ENCODE measurements around the gene AKAP1.

DNA sequence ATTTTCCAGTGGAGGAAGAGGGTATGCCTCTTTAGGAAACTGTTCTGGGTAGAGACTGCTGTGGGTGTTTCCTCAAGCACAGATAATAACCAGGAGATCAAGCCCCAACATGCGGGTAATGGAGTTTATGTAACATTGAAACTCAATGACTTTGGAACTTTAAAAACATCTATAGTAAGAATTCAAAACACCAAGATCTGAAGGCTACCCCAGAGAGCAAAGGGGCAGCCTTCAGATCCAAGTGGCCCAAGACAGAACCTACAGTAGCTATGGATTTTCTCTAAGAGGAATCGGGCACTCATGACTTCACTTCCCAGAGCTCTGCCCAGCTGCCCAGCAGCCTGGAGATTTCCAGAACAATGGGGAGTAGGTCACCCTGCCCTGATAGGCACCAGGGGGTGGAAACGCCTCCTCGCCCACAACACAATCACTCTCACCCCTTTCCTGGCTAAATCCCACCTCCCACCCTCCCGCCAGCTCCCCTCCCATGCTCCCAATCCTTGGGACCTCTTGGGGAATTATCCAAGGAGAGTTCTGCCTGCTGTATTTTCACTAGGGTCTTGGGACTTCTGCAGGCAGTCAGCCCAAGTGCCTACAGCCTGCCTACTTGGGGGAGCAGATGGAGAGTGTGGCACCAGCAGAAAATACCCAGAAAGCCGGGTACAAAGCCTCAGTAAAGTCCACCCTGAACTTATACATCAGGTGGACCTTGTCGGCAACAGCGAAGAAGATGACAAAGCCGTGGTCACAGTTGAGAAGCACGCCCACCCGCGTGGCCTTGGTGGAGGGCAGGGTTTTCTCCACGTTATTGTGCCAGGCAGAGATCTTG is 22.5 kb downstream of the TRIM25 start:
- PRO-cap = no peak
CAGE:
- cytosol, long polyA plus RNA = no peak
- long polyA plus RNA = no peak
- nucleus, long polyA plus RNA = no peak

DNA sequence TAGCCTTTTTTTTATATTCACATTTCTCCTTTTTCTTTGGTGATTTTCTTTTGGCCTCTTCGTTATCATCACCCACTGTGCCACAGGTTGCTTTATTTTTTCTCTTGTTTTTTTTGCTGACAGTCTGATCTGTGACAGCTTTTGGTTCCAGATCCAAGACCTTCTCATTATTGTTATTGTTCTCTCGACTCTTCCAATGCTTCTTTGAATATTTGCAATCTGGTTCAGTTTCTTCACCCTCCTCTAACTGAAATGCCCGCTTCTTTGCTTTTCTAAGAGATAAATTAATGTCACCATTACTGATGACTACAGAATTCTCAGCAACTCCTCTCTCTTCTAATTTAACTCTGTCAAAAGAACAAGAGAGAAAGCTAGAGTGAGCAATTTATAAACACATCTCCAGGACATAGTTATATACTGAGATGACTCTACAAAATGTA is 10.2 kb downstream of the COIL start:
- PRO-cap = no peak
CAGE:
- cytosol, long polyA plus RNA = no peak
- long polyA plus RNA = no peak
- nucleus, long polyA plus RNA = no peak

GRCh38 chr17:57035371-57035815 is 49.7 kb upstream of the AKAP1 start:
- PRO-cap = no peak
CAGE:
- cytosol, long polyA plus RNA = no peak
- long polyA plus RNA = no peak
- nucleus, long polyA plus RNA = no peak

- PRO-cap = bidirectional peak, plus-strand start at chr17:57085279, minus-strand start at chr17:57085010
CAGE:
- cytosol, long polyA plus RNA = no peak
- long polyA plus RNA = no peak
- nucleus, long polyA plus RNA = no peak
Observed at GRCh38 chr17:57084442-57085513, at the start of gene AKAP1. Gene AKAP1 (plus strand): TSS chr17:57085246.

DNA sequence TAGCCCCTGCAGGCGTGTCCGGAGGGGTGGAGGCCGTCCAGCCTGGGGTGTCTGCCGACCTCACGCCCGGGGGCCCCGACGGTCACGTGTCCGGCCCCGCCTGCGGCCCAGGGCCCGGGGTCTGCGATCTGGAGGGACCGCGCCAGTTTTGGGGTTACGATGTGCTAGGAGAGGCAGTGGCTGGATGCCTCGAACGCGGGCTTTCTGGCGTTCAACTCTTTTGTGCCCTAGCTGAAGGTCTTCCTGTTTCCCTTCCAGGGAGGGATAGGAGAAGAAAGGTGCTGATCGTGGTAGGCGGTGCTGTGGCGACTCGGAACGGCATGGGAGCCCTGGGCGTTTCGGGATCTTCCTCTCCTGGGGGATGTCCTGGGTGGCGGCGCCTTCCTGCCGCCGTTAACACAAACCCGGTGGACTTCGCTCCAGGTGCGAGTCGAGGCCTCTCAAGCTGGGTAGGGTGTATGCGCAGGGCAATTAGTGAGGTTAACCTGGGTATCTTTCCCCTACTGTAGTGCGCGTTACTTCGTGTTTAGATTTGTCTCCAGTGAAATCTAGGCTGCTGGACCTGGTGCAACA is 1.2 kb downstream of the AKAP1 start:
- PRO-cap = no peak
CAGE:
- cytosol, long polyA plus RNA = no peak
- long polyA plus RNA = no peak
- nucleus, long polyA plus RNA = no peak

GRCh38 chr17:57092685-57093452 is 7.8 kb downstream of the AKAP1 start:
- PRO-cap = no peak
CAGE:
- cytosol, long polyA plus RNA = no peak
- long polyA plus RNA = no peak
- nucleus, long polyA plus RNA = no peak

GRCh38 chr17:57108456-57108957 is 23.5 kb downstream of the AKAP1 start:
- PRO-cap = no peak
CAGE:
- cytosol, long polyA plus RNA = no peak
- long polyA plus RNA = no peak
- nucleus, long polyA plus RNA = no peak

- PRO-cap = no peak
CAGE:
- cytosol, long polyA plus RNA = no peak
- long polyA plus RNA = no peak
- nucleus, long polyA plus RNA = no peak
Observed at GRCh38 chr17:57257801-57258410, 1.6 kb downstream of the MSI2 start.

GRCh38 chr17:57271679-57272204 is 15.4 kb downstream of the MSI2 start:
- PRO-cap = no peak
CAGE:
- cytosol, long polyA plus RNA = no peak
- long polyA plus RNA = no peak
- nucleus, long polyA plus RNA = no peak

DNA sequence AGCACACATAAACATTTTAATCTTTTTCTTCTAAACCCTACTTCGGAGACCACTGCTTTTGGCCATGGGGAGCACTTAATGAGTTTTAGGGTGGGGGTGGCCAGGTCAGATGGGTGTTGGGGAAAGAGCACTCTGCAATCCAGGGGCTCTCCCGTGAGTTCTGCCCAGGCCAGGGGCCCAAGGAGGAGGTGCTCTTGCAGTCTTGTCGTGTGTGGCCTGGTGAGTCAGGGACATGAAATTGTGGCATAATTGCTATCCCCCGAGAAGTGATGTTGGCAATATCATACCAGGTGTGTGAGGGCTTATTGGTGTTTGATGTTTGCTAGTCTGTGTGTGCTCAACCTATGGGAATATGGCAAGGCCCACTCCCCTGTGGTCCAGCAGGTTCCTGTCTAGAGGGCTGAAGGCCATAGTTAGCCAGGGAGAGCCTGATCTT is 24.5 kb downstream of the MSI2 start:
- PRO-cap = no peak
CAGE:
- cytosol, long polyA plus RNA = no peak
- long polyA plus RNA = no peak
- nucleus, long polyA plus RNA = no peak

DNA sequence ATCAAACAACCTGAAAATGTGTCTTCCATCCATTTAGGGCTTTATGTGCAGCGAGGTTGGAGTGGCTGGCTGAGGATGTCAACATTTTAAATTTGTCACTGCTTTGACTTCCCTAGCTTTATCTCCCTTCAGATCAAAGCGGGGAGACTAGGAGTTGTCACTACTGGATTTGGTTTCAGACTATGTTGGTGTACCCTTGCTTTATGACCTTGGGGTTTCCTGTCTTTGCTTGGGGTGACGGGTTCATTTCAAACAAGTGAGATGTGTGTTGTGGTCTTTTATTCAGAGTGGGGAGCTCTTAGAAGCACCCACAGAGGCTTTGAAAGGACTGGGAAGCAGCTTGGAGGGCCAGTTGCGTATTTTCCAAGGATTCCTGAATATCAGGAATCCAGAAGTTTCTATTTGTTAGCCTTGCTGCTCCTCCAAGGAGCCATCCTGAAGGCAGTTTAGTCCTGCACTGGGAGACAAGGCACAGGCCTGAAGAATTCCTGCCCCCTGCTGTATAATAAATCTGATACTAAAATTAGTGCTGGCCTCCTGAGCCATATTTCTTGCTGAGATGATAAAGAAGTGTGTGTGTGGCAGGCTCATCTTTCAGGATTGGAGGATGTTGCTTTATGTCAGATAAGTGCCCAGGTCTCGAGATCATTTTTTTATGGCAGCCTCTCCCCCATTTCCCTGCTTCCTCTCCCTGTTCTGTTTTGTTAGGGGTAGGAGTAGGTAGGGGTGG is 25.8 kb downstream of the MSI2 start:
- PRO-cap = no peak
CAGE:
- cytosol, long polyA plus RNA = no peak
- long polyA plus RNA = no peak
- nucleus, long polyA plus RNA = no peak

- PRO-cap = no peak
CAGE:
- cytosol, long polyA plus RNA = no peak
- long polyA plus RNA = no peak
- nucleus, long polyA plus RNA = no peak
Observed at GRCh38 chr17:57286223-57287101, 30.1 kb downstream of the MSI2 start.

- PRO-cap = no peak
CAGE:
- cytosol, long polyA plus RNA = no peak
- long polyA plus RNA = no peak
- nucleus, long polyA plus RNA = no peak
Observed at GRCh38 chr17:57314735-57315457, 58.6 kb downstream of the MSI2 start.

DNA sequence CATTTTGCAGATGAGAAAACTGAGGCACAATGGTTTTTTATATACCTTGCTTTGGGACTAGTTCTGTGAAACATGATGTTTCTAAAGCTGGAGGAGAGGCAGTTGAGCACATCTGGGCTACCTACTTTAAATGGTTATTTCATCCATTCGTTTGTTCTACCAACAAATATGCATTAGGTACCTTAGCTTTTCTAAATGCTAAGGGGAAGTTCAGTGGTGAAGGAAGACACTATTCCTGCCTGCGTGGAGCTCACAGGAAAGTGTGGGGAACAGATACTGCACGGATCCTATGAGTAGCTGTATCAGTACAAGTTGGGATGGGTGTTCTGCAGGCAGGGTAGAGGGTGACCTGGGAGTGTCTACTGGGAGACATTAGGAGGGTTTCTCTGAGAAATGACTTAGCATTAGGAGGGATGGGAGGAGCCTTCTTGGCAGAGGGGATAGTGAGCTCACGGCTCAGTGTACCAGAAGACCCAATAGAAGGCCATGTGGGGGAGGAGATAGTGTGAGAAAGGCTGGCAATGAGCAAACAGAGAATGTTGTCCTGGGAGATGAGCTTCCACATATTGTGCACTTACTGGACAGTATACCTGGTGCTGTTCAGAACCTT is 109.0 kb downstream of the MSI2 start:
- PRO-cap = no peak
CAGE:
- cytosol, long polyA plus RNA = no peak
- long polyA plus RNA = no peak
- nucleus, long polyA plus RNA = no peak

GRCh38 chr17:57434736-57435435 is 178.6 kb downstream of the MSI2 start:
- PRO-cap = no peak
CAGE:
- cytosol, long polyA plus RNA = no peak
- long polyA plus RNA = no peak
- nucleus, long polyA plus RNA = no peak

- PRO-cap = no peak
CAGE:
- cytosol, long polyA plus RNA = no peak
- long polyA plus RNA = no peak
- nucleus, long polyA plus RNA = no peak
Observed at GRCh38 chr17:57579161-57579413, 166.0 kb downstream of the CCDC182 start.

- PRO-cap = no peak
CAGE:
- cytosol, long polyA plus RNA = no peak
- long polyA plus RNA = no peak
- nucleus, long polyA plus RNA = no peak
Observed at GRCh38 chr17:57600112-57600435, 145.0 kb downstream of the CCDC182 start.

GRCh38 chr17:57665100-57665536 is 80.0 kb downstream of the CCDC182 start:
- PRO-cap = no peak
CAGE:
- cytosol, long polyA plus RNA = no peak
- long polyA plus RNA = no peak
- nucleus, long polyA plus RNA = no peak

DNA sequence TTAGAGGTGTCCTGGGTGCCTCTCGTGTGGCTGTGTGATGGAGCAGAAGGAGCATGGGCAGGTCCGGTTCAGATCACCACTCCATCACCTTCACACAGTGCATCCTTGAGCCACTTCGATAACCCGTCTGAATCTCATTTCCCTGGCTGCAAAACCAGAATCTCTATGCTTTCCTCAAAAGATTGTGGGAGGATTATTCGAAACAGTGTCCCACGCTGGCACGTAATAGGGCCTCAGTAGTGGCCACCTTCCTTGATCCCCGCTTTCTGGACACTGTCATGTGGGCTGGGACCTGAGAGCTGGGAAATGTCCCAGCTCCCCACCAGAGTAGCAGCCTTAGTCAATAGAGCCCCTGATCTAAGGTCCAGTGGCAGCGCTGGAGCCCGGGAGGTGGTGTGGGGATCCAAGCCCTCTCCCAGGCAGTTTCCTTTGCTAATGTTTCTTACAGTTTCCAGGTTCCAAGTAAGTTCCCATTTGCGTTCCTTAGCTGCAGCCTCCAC is 69.8 kb downstream of the CCDC182 start:
- PRO-cap = no peak
CAGE:
- cytosol, long polyA plus RNA = no peak
- long polyA plus RNA = no peak
- nucleus, long polyA plus RNA = no peak

- PRO-cap = no peak
CAGE:
- cytosol, long polyA plus RNA = no peak
- long polyA plus RNA = no peak
- nucleus, long polyA plus RNA = start-site peak on the plus strand at chr17:57682996-57683082, 44 and 115 reads in 2 replicates
Observed at GRCh38 chr17:57682560-57683559, 62.2 kb downstream of the CCDC182 start.